Metanephros (tissue), 2 donors: ENCODE measurements around a stretch of chr5.

DNA sequence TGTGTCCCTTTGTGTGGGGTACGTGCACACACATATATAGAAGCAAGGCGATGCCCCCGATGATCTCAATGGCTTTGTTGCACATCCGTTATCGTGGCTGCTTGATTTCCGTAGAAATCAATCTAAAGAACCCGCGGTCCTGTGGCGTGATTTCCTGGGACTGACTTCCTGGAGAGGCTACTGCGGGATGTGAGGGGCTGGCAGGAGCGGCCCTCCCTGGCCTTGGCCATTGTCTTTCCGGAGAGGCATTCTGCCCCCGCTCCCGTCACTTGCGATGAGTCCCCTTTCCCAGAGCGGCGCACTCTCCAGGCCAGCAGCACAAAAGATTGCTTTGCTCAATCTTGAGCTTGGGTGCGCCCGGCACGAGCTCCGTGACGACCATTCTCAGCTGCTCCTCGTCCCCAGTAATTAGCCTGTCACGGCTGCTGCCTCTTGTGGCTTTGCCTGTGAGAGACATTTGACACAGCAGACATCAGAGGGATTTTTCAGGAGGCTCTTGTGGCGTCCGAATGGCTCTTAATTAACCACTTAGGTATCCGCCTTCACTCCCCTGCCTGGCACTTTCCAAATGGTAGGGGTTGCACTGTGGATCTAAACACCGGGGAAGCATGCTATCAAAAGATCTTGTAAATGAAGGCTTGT, 398.0 kb upstream of the IRX1 start:
- RAMPAGE, long total RNA, result no peak

- RAMPAGE, long total RNA, result no peak
These were observed 238.6 kb upstream of the ADAMTS16 start for GRCh38 chr5:4901615-4901858.

DNA sequence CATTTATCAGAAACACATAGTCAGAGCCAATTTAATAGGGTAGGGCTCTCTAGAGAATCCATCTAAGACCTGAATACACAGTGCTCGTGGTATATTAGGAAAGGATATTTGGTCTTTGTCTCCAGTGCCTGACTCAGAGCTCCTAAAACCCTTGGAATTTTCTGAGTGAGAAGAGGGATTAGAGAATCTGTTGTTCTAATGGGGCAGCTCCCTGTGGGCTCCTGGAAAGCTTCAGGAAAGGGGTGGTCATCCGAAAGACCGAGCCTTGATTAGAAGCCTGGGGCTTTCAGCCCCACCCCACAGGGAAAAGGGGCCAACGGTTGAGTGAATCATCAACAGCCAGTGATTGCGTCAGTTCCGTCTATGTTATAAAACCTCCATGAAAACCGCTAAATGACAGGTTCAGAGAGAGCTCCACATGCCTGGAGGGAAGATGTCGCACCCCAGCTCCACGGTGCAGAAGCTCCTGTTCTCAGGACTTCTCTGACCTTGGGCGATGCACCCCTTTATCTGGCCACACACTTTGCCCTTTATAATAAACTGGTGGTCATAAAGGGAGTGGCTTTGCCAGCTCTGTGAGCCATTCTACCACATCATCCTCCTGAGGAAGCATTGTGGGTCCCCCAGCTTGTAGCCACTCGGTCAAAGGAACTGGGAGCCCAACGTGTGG, 71.1 kb upstream of the ICE1 start:
- RAMPAGE, long total RNA, result no peak

DNA sequence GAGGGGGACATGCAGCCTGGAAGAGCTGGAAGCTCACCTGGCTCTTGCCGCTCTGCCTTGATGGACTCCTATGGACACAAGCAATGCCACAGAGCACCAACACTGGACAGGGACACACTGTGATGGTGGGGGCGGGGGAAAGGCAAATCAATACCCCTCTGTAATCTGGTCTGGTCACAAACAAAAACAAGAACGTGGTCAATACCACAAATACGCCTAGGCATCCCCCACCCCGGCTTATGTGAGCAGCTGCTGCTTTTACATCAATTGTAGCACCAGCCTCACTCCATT, 29.6 kb upstream of the ICE1 start:
- RAMPAGE, long total RNA, result no peak

- RAMPAGE, long total RNA, result no peak
These were observed 38.0 kb downstream of the ICE1 start for GRCh38 chr5:5460375-5460971.

DNA sequence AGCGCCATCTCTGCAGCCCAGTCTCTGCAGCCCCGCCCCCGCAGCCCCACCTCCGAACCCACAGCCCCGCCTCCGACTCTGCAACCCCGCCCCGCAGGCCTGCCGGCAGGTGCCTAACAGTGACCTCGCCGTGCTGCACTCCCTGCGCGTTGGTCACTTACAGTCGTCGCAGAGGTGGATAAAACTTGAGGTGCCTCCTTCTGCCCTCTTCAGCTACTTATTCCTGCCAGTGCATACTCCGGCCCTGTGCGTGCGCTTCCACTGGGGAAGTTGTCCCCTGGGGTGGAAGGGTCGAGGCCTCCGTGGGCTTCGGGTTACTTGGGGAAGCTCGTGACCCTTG, 72.3 kb downstream of the ICE1 start:
- RAMPAGE, long total RNA, result no peak

- RAMPAGE, long total RNA, result no peak
These were observed 176.1 kb downstream of the ICE1 start for GRCh38 chr5:5598448-5599150.

GRCh38 chr5:5634323-5634630, 211.8 kb downstream of the ICE1 start:
- RAMPAGE, long total RNA, result no peak

DNA sequence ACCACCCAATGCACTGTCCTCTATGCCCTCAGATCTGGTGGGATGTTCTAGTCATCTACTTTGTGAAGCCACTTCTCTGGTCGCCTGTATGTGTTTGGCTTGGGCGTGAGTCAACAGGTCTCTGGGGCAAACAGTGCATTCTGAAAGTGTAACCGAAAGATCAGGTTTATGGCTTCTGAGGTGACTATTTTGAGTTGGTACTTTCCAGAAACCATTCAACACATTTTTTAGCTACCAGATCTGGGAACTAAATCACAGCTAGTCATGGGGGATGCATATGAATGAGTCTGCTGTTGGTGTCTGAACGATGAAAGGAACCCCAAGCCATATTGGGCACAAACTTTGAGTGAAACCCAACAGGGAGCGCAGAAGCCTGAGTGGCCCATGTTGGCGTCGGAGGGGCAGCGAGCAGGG, 35.2 kb downstream of the UBE2QL1 start:
- RAMPAGE, long total RNA, result no peak

DNA sequence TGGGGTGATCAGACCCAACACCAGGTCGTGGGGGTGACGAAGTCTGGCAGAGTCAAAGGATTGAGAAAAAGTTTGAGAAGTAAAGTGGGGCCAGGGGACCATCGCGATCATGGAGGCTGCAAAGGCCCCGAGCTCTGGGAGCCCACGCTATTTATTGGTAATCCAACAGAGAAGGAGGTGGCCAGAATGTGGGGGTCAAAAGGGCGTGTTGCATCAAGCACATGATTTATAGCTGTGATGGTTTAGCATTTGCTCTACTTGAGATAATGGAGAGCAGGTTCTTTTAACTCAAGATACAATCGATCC, 39.7 kb downstream of the NSUN2 start:
- RAMPAGE, long total RNA, result no peak

DNA sequence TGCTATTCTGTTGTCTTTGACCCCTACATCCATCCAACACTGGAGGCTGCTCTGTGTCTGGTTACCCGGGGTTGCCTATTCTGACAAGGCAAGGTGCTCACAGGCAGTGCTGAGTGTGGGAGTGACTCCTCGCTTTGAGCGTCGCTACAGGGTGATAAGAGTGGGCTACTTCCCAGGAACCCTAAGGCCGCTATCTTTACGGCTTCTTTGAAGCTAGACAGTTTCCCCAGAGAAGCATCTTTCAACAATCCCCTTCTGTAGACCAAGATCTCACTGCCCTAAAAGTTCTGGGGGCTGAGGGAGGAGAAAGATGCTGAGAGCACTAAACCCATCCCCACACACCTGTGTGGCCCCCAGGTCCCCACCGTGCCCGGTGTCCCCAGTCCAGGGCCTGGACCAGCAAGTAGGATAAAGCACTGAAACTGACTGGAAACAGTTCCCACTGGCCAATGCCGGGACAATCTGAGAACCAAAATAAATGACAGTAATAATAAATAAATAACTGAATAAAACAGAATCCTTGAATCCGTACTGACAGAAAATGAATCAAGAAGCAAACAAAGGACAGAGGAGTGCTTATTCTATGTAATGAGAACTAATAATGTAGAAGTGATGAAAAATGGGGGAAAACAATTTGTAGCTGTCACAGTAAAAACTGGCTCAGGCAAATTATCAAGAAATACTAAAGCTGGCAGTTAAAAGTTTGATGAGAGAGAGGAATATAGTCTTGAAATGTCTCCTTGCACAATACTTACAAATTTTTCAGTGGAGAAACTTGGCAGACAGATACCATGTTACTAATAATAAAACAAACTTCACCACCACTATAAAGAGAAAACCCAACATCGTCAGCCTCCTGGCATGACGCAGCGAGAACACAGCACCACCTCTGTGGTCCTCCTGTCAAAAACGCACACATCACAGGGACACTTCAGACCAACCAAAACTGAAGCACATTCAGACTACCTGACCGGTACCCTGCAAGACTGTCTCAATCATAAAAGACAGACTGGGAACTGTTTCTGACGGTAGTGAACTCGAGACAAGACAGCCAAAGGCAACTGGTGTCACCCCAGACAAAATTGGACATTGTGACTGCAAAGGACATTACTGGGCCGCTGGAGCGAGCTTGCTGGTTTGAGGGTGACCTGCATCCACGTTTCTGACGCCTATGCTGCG, 34.8 kb downstream of the NSUN2 start:
- RAMPAGE, long total RNA, result no peak

GRCh38 chr5:6599919-6600334, 32.9 kb downstream of the NSUN2 start:
- RAMPAGE, long total RNA, result no peak

- RAMPAGE, long total RNA, result no peak
These were observed 191.8 kb downstream of the MTRR start for GRCh38 chr5:8060632-8061199.

- RAMPAGE, long total RNA, result no peak
These were observed 20.2 kb upstream of the MARCHF6 start for GRCh38 chr5:10332888-10334174.

DNA sequence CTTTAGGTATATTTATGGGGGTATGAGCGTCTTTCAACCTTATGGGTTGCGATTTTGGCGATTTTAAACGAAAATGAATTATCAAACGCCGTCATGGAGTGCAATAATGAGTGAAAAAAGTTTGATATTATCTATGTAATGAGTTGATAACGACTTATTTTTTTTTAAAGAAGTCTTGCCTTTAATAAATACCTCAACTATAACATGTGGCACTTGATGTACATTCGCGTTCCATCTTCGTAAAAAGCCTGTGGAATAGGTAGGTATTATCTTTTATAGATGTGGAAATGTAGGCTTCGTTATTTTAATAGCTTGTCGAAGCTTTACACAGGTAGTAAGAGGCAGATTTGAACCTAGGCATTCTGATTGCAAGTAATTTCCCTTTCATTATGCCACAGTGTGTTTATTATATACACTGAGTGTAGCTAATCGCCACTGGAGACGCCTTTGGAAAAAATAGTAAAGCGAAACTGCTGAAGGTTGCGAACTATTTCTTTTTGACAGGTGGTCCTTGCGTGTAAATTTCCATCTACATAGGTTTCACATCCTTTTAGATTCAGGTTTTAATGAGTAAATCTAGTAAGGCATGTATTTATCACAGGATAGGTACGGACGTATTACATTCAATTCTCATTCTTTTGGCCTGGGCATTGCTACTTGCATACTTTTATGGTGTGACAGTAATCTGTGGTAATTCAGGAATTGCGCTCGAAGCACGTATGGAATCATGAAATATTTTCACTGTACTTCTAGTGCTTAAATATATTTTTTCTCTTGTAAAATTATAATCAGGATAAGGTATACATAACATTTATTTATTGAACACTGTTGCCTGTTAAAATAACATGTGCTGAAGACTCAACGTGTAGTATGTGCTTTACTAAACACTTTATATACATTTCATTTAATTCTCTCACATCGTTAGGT, 1.6 kb downstream of the MARCHF6 start:
- RAMPAGE, long total RNA, result no peak

GRCh38 chr5:10409902-10410411, 31.7 kb upstream of the ROPN1L start:
- RAMPAGE, long total RNA, result no peak

DNA sequence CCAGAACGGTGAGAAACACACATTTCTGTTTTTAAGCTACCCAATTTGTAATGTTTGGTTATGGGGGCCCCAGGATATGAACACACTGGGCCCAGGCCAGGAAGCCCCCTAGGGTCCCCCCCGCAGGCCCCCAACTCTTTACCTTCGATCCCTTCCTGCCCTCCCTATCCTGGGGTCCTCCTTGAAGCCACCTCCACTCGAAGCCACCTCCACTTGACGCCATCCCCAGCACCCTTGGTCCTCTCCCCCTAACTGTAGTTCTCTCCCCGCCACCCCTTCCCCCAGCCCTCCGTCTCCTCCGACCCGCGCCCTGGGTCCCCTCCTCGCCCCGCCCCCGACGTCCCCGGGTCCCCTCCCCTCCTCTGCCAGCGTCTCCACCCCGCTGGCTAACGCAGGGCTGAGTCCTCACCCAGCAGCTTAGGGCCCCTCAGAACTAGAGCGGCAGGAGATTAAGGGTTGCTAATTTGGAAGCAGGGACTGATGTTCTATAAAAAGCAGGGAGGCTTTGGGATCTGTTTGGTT, 30.7 kb upstream of the ANKRD33B start:
- RAMPAGE, long total RNA, result no peak

DNA sequence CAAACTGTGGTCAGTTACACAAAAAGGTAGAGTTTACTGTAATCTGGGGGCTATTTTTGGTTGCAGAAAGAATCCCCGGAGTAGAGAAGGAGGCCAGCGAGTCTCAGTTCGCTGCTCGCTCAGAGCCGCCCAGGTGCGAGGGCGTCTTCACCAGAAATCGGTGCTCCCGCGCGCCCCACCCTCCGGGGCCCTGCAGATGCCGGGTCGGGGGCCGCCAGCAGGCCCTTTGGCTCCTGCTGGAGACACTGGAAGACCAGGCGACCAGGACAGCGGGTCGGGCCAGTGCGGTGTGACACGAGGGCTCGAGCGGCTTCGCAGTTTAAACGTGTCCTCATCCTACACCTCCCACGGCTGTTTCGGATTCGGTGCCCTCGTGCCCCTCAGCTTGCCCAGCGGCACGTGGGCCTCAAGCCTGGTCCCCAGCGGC, 1.2 kb upstream of the ANKRD33B start:
- RAMPAGE, long total RNA, result no peak

- RAMPAGE, long total RNA, result no peak
These were observed 1.9 kb downstream of the ANKRD33B start for GRCh38 chr5:10565657-10566328.

DNA sequence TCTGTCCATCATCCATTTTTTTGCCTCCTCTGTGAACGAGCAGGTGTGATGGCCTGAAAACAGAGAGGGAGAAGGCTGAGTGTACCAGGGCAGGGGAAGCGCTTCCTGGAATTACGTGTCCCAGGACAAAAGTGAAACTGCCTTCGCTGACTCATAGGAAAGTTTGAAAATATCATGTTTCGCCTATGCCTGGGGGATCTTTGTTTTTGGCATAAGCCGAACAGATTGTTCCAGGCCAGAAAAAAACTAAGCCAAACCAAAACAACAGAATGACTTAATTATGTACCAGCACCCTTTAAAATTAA, 31.9 kb downstream of the ANKRD33B start:
- RAMPAGE, long total RNA, result no peak